Hair follicular keratinocyte (primary cell): ENCODE measurements around a stretch of chr4.

GRCh38 chr4:76690810-76691613 is 206.9 kb downstream of the SOWAHB start:
- RAMPAGE, long total RNA = no peak

DNA sequence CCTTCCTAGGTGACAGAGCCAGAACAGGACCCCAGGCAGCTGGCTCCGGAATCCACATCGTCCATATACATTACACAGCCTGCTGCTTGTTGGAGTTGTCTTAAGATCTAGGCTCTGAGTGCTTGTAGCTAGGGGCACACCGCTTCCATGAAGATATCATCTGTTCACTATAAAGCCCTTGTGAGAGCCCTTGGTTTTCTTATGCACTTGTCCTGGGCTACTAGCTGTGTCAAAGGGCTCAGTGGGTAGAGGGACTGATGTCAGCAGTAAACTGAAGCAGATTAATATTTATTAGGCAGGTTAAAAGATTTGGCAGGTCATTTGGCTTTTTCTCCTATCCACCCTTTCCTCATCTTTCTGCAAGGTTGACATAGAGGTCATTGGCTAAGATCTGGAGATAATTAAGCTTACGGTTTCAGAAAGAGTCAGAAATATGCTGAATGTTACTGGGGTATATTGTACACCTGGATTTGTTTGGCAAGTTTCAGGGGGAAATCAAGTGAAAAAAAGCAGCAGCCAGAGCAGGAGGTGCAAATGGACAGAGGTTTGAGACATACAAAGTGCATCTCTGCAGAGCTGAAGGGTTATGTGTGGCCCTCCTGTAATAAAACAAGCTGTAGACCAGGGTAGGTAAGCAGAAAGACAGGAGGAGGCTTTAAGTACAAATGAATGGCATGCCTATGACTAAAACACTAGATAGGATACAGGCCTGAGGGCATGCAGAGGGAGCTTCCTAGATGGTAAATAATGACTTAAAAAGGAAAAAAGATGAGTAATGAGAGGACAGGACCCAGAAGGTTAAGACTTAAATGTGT is 195.2 kb downstream of the SOWAHB start:
- RAMPAGE, long total RNA = no peak

DNA sequence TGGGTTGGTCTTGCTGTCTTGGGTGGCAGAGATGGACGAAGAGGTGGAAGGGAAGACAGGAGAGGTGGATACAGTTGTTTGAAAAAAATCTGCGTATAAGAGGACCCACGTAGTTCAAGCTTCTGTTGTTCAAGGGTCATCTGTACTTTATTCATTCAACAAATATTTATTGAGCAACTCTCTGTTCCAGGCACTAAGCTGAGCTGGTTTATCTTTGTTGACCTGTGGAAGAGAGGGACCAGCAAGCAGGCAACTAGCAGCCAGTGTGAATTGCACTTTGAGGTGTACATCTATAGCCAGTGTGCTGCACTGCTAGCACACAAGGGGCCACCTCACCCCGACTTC is 191.4 kb downstream of the SOWAHB start:
- RAMPAGE, long total RNA = no peak

- RAMPAGE, long total RNA = no peak
Measured at GRCh38 chr4:76733322-76733799, 164.6 kb downstream of the SOWAHB start.

DNA sequence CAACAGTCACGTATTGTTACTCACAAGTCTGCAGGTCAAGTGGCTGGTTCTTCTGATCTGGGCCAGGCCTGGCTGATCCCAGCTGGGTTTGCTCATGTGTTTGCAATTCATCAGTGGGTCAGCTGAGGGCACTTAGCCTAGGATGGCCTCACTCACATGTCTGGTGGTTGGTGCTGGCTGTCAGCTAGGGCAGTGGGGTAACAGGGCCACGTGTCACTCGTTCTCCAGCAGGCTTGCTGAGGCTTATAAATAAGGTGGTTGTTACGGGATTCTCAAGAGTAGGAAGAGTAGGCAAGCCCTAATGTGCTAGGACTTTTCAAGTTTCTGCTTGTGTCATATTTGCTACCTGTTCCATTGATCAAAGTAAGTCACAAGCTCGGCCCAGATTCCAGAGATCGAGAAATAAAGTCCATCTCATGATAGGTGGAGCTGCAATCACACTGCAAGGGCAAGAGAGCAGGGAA is 88.1 kb downstream of the SOWAHB start:
- RAMPAGE, long total RNA = no peak

GRCh38 chr4:76812124-76812568 is 85.8 kb downstream of the SOWAHB start:
- RAMPAGE, long total RNA = no peak

DNA sequence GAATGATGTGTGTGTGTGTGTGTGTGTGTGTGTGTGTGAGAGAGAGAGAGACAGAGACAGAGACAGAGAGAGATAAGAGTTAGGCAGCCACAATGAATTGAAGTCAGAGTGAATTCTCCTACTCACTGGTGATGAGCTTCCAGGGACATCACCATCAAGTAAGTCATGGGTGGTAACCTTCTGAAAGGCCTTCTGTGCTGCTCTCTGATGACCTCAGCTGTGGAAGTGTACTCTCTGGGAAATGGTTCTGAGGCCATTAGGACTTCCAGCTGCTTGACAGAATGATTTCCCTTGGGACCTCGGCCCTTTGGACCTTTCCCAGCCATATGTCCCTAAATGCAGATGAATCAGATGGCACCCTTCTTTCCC is 7.4 kb downstream of the SEPTIN11 start:
- RAMPAGE, long total RNA = no peak

- RAMPAGE, long total RNA = no peak
Measured at GRCh38 chr4:76961386-76961838, 11.9 kb downstream of the SEPTIN11 start.

DNA sequence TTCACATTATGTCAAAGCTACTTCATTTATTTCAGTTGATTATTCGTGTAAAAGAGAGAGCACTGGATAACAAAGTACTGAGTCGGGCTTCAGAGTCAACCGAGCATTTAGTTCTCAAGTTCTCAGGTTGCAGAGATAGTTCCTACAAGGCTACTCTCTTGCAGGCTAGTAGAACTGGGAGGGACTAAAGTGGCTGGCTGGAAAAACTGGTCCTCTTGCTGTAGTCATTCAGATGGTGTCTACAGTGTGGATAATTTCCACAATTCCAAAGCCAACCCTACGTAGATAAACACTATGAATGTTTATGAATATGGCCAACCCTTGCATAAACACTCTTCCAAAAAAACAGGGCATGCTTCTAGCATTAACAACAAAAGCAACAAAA is 4.6 kb upstream of the CCNG2 start:
- RAMPAGE, long total RNA = no peak

GRCh38 chr4:77177304-77177725 is 20.3 kb downstream of the CCNG2 start:
- RAMPAGE, long total RNA = no peak

GRCh38 chr4:77601311-77602008 is 4.2 kb upstream of the CXCL13 start:
- RAMPAGE, long total RNA = no peak

GRCh38 chr4:77820332-77820783 is 1.2 kb upstream of the CNOT6L start:
- RAMPAGE, long total RNA = no peak

DNA sequence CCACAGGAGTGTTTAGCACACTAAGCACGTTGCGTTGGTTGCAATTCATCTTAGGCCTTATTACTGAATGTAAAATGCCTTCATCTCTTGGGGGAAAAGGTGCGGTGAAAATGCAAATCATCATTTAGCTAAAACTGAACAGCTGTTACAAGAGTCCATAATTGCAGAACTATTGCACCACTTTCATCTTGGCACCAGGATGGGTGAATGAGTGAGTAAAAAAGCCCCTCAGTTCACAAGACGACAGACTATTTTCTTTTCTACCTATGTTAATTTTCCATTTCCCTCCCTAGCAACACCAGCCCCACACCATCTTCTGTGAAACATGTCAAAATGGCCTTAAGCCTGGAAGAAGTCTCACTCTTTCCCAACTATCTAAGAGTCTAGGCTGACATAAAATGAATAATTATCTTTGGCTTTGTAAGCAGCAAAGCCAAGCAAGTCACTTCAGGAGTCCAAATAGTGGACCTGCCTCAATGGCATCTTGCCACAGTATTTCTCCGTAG is 2.0 kb upstream of the CNOT6L start:
- RAMPAGE, long total RNA = no peak

DNA sequence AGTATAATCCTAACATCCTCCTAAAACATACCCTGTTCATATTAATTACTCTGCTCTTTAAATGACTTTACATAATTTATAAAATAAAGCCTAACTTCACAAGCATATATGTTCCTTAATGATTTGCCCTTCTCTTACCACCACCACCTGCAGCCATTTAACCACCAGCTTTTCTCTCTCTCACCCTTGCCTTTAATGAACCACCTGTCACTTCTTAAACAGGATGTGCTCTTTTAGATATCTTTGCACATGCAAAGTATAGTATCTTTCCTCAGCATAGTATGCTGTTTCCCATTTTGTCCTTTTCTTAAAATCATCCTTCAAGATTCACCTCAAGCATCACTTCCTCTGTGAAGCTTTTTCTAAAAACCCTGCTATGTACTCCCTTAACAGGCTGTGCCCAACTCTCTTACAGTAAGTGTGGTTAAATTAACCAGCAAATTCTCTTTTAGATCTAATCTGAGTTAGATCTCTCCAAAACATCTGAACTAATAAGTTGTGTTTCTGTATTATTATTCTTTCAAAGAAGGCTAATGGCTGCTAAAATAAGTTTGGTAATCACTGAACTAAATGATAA is 8.2 kb upstream of the CNOT6L start:
- RAMPAGE, long total RNA = no peak

GRCh38 chr4:77853124-77853574 is 9.5 kb upstream of the MRPL1 start:
- RAMPAGE, long total RNA = no peak

DNA sequence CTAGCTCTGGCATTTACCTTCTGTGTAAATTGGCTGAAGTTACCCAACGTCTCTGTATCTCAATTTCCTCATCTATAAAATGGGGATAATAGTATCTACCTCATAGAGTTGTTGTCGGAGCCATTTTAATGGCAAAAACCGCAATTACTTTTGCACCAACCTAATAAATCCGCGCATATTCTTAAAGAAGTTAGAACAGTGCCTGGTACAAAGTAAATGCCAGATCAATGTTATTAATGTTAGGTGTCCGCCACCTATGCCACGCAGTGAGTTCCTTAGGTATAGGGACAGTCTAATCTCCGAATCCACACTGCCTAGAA is 421 bp upstream of the ANXA3 start:
- RAMPAGE, long total RNA = no peak

DNA sequence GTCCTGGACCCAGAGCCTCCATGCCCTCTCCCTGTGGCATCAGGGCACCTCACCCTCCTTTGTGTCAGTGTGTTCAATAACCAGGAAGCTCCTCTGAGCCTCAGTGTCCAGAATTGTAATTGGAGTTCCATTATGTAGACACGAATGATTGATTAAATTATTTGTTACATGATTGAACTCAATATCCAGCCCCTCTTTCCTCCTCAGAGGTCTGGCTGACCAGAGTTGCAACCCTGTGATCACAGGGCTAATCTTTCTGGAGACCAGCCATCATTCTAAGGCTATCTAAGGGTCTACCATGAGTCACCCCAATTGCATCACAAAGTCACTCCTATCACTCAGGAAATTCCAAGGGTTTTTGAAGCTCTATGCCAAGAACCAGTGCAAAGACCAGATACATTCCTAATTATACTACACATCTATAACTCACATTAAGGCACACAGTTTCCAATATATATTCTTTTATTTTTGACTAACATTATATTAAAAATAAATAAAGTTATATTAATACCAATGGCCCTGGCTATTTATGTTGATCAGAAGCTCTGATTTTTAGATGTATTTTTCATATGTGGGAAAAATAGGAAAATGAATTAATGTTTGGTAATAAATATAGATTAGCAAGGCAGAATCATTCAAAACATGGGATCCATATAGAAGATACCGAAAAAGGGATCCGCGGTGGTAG is 9.0 kb downstream of the ANXA3 start:
- RAMPAGE, long total RNA = no peak

GRCh38 chr4:78569223-78569874 is 17.8 kb downstream of the ANXA3 start:
- RAMPAGE, long total RNA = no peak

DNA sequence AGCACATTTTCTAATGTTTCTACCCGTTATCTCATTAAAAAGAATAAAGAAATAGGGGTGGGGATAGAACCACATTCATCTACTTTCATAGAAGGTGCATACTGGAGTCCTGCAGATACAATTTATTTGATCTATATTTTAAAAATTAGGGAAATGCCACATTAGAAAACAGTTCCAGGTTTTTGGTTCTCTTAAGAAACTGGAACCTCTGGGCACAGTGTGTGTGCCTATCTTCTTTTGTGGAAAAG is 1.4 kb upstream of the BMP2K start:
- RAMPAGE, long total RNA = no peak

DNA sequence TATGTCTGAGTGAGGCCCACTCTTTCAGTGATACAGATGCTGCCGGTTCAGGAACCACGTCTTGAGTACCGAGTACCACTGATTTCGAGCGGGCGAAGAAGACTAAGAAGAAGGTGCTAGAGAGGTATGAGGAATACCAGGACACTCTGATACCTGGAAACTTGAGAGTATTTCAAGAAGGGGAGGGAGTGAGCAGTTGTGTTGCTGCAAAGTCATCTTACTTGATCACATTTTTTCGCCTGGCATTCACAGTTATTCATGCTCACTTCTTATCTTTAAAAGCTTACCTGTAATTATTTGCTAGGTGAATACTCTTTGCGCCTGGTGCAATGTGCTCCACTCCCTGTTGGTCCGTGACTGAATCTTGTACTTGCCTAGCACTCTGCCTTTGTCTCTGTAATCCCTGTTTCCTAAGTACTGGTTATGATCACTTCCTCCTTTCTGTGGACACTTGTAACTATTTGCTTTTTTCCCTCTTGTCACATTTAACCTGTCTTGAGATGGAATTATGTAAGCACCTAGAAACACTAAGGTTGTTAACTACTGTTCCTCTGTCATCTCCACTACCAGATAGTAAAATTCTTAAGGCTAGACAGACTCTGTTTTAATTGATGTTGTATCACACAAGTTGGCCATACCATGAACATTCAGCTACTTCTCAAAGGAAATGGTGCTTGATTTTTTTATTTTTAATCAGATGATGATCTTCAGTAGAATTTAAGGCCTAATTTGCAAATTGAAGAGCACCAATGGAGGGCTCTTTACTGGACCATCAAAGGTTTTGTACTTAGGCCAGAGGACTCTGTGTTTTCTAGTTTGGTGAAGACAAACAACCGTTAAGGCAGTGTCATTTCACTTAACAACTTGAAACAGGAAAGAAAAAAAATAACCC is 5.9 kb downstream of the BMP2K start:
- RAMPAGE, long total RNA = no peak